ENCODE data around the gene FREM1.

GRCh38 chr9:14322108-14323287 lies 8.6 kb upstream of the NFIB start:
- RRBS, result 2% methylated on average over 63 of the region's 110 CpGs

GRCh38 chr9:14344788-14345247 lies 30.9 kb upstream of the NFIB start:
- RRBS, result no CpG with 5 or more reads among the region's 8 CpGs

GRCh38 chr9:14345881-14346805 lies 32.2 kb upstream of the NFIB start:
- RRBS, result no CpG with 5 or more reads among the region's 61 CpGs

DNA sequence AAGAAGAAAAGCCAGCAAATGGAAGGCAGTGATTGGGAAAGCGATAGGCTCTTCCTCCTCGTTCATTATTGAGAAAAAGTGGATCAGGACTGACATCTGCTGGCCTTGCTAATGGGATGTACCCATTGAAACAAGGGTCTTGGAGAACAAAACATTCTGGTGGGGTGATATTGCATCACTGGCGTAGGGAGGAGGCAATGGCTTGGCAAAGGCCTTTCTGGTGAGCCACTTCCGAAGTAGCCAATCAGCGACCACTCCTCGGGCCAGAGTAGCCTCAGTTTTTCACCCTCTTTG lies 86.7 kb upstream of the NFIB start:
- RRBS, result no CpG with 5 or more reads among the region's 6 CpGs

DNA sequence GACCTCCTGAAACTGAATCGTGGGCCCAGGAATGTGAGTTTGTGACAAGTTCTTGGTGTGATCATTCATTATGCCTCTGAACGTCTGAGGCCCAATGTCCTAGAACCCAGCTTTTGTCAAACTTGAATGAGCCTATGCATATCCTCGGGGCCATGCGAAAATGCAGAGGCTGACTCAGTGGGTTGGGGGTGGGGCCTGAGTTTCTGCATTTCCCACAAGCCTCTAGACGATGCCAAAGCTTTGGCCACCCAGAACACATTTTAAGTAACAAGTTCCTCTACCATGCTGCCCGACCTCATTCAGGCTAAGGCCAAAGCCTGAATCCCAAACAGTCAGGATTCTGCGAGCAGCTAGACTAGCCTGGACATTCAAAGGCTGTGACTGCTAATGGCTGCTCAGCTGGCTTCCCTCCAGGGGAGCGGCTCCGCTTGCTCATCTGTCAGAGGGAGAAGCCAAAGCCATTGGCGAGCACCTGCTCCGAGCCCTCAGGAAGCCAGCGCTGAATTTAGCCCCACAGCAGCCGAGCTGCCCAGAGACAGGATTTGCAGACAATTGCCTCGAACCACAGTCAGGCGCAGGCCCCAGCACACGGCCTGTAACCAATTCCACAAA lies 177.6 kb downstream of the ZDHHC21 start:
- RRBS, result no CpG with 5 or more reads among the region's 16 CpGs

- RRBS, result no CpG with 5 or more reads among the region's 3 CpGs
Observed at GRCh38 chr9:14547341-14547706, 145.9 kb downstream of the ZDHHC21 start.

GRCh38 chr9:14650763-14651644 lies 42.2 kb downstream of the ZDHHC21 start:
- RRBS, result no CpG with 5 or more reads among the region's 2 CpGs

DNA sequence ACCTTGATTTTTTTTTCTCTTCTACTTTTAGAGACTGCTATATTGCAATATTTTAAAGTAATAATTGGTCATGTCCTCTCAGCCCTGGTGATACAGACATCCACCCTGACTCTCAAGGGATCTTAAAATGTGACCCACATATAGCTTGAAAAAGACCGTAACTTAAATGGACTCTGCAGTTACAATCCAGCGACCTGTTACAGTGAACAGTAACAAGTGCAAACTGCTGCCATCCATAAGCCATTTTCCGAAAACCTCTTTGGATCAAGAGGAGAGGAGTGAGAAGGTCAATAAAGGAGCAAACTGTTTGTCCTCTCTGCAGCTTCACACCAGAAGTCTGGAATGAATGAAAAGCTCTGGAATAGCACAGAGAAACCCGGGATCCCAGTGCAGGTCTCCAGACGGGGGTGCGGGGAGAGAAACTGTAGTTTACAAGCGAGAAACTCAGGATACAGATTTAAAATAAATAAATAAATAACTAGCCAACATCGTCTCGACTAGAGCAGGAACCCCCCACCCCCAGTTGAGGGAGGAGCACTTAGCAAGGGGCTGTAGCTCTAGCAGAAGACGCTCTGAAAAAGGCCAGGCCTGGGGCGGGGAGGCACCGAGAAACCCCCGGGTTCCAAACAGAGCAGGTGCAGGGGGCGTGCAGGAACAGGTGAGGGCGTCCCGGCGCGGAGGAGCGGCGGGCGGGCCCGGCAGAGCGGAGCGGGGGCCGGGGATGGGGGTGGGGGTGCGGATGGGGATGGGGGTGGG lies 615 bp downstream of the ZDHHC21 start:
- RRBS, result 4% methylated on average over 4 of the region's 26 CpGs

DNA sequence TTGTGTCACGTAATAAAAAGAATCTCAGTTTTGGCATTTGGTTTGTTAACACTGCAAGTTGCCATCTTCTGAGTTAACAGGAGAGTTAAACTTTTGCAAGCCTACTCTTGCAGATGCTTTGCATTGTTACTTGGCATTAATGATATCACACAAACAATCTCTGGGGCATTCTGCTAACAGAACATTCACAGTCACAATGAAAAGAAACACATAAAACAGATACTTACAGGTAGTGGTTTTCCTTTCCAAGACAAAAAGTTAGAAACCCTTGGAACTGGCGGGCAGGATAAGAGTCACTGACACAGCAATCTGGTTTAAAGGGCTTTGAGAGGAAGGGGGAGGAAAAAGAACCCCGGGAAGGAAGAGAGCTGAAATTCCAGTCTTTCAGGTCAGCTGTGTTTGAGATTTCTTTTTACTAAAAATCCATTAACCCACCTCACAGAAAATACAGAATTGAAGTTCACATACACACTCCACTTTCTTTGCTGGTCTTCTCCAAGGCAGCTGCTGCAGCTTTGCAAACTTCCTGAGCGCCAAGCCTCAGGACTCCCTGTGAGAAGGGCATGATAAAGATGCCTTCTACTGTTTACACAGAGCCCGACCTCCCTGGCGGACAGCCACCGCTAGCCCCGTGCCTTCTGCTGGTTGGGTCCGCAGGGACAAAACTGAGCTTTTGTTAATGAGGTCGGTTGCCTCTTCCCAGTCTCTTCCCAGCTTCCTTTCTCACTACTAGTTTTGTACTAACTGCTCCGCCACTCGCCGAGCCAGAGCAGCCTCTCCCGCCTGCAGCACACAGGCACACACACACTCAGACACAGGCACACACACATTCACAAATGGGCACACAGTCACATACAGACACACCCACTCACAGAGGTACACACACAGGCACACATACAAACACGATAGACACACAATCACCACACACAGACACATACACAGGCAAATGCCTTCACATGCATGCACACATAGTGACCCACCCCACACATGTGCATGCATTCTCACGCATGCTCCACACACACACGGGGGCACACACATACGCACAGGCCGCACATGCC lies at the start of gene FREM1:
TSS of gene FREM1 (minus strand) at position 742 of the 1,058 bp plus-strand sequence.
- RRBS, result no CpG with 5 or more reads among the region's 19 CpGs

DNA sequence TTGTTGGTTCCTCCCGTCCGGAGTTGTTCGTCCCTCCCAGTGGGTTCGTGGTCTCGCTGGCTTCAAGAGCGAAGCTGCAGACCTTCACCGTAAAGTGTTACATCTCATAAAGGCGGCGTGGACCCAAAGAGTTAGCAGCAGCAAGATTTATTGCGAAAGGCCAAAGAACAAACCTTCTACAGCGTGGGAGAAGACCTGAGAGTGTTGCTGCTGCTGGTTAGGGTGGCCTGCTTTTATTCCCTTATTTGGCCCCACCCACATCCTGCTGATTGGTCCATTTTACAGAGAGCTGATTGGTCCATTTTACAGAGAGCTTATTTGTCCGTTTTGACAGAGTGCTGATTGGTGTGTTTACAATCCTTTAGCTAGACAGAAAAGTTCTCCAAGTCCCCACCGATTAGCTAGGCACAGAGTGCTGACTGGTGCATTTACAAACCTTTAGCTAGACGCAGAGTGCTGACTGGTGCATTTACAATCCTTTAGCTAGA lies 57.7 kb upstream of the SNAPC3 start:
- RRBS, result no CpG with 5 or more reads among the region's 14 CpGs

DNA sequence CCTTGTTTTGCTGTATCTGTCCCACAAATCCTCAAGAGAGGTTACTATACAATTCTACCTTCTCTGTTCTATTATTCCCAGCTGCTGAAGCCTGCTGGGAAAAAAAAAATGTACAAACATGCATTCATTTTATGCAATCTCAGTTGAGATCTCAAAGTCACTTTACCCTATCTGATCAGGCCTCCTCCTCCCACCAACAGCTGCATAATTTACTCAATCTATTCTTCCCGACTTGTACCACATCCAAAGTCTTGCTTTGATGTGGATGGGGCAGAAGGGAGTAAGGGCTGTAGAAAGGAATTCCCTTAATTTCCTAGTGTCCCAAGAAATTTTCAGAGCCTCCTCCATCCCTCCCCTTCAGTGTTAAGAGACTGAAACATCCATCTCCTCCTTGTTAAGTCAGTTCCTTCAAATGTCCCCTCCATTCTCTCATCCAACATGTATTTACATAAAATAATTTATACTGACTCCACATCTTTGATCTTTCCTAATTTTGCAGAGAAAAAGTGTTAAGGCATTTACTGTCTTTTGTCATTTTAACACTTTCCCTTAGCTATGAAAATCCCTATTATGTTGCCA lies 28.5 kb downstream of the PSIP1 start:
- RRBS, result no CpG with 5 or more reads among the region's 1 CpG

DNA sequence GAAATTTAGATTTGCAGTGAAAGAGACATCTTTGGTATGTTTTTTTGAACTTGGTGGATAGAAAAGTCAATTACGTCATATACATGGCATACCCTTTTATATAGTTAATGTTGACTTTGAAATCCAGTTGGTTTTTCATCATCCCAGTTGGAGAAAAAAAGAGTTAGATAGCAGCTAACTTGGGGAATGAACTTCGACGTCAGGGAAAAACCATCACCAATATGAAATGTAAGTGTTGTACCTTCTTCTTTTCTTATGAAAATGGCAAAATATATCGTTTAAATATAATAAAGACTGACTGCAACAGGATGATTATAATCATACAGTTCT lies 297.2 kb downstream of the CCDC171 start:
- RRBS, result no CpG with 5 or more reads among the region's 4 CpGs

DNA sequence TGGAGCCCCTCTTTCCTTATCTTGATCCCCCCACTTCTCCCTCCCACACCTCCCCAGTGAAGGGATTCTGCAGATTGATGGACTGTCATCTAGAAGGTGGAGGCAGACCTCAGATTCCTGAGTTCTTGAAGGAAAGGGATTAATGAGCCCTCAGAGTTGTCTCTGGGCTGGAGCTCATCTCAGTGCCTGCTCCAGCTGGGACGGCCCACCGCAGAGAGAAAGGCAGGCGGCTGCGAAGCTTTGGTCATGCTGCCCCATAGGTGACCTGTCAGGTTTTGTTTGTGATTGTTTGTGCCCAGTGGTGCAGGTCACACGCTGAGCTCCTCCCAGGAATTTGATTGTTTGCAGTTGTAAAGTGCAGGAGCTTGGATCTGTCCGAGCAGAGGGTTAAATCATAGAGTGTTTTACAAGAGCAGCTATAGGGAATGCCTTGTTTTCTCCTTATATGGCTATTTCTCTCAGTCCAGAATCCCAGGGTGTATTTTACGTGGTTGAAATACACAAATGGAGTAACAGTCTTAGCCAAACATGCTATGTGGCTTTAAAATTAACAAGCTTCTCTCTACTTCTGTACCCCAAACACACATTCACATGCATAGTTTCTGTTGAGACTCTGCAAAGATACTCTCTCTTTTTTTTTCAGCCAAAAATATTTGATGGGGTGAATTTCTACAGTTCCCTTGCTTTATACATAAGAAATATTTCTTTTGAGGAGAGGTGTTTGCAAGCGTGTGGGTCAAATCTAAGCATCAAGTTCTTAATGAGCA lies 487.6 kb downstream of the CCDC171 start:
- RRBS, result no CpG with 5 or more reads among the region's 8 CpGs

DNA sequence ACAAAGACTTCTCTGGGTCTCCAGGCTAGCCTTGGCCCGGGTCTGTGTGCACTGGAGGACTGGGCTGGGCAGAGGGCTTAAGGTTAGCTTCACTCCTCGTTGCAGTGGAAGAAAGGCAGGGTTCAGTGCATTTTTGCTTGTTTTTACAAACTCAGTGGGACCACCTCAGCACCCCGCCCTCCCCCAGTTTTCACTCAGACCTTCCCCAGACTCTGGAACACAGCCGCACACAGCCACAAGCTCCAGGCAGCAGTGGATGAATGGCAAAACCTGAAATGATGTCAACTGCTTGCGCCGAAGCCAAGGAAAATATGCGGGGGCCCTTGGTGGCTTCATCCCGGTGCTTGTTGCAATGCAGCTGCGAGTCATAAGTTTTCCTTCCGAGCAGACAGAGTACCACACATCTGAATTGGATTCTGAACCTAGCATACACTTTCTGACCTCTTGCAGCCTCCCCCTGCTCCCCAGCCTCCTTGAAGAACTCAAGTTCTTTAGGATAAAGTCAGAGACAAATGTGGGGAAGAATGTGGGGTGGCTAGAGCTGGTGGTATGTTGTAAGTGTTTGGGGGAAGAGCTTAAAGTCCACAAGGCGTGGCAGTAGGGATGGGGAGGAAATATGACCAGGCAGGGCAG lies 586.1 kb downstream of the CCDC171 start:
- RRBS, result no CpG with 5 or more reads among the region's 11 CpGs

- RRBS, result no CpG with 5 or more reads among the region's 27 CpGs
Observed at GRCh38 chr9:16154510-16154982, 601.7 kb downstream of the CCDC171 start.

- RRBS, result no CpG with 5 or more reads among the region's 4 CpGs
Observed at GRCh38 chr9:16267823-16268269, 602.6 kb downstream of the BNC2 start.

DNA sequence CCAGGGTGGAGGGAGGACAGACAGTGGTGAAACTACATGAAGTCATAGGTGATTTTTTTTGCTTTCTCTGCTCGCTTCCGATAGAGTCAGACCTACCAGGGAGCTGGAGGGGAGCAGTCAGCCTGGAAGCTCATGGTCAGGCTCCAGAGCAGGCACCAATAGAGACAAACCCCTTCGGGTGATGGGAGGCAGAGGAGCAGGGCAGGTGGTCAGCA lies 538.1 kb downstream of the BNC2 start:
- RRBS, result no CpG with 5 or more reads among the region's 3 CpGs

DNA sequence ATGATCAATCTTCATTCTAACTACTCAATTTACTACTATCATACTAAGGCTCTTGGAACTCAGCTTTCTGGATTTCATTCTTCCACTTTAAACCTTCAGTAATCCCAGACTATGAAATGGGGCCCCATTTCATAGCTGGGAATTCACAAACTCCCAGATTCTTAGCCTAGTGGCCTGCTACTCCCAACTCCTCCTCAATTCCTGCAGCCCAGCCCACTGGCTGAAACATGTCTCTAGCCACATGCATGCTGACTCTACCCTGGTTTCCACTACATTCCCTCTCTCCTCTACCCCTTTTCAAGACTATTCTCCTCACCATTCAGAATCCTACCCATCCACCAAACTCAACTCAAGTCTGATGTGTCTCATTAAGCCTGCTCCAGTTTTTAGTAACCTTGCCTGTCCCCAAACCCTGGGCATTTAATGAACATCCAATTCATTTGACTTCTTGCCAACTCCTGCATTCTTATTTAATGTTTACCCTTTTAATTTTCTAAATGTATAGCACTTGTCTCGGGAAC lies 370.5 kb downstream of the BNC2 start:
- RRBS, result no CpG with 5 or more reads among the region's 1 CpG

DNA sequence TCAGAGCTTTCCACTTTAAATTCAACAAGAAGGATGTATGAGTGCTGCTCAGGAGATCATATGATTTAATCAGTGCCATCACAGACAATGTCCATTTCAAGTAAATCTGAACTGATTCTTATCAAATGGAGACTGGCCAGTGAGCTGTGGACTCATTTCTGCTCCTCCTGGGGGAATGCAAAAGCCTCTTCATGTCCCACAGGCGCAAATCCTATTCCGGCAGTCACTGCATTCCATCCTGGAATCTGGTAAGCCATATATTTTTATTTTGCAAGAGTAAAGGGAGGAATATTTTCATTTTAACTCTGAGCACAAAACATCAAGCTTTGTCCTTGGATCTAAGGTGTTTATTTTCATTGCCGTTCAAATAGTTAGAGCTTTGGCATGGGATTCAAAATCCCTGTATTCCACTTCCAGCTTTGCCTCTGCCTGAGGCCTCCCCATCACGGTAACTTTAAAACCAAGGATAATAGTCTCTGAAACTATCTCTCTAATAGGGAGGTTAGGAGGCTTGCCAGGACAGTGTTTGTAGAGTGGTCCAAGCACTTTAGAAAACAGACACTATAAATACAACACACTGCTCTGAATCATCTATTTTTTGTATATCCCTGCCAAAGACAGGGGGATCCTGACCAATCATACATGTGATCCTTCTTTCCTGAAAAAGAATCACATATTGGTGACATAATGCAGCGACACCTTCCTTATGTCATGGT lies 327.0 kb downstream of the BNC2 start:
- RRBS, result no CpG with 5 or more reads among the region's 5 CpGs

Measured in foreskin fibroblast (primary cell).